Measurements from ENCODE around the genes RCOR2, VEGFB, PLCB3 and CATSPERZ.

GRCh38 chr11:63905493-63905944, 11.4 kb downstream of the RCOR2 start:
- PRO-cap, 6 experiments = no peak in any of the 6 experiments
- RAMPAGE, long total RNA, 2 experiments = no peak in any of the 2 experiments
- RRBS = no CpG with 5 or more reads among the region's 9 CpGs

DNA sequence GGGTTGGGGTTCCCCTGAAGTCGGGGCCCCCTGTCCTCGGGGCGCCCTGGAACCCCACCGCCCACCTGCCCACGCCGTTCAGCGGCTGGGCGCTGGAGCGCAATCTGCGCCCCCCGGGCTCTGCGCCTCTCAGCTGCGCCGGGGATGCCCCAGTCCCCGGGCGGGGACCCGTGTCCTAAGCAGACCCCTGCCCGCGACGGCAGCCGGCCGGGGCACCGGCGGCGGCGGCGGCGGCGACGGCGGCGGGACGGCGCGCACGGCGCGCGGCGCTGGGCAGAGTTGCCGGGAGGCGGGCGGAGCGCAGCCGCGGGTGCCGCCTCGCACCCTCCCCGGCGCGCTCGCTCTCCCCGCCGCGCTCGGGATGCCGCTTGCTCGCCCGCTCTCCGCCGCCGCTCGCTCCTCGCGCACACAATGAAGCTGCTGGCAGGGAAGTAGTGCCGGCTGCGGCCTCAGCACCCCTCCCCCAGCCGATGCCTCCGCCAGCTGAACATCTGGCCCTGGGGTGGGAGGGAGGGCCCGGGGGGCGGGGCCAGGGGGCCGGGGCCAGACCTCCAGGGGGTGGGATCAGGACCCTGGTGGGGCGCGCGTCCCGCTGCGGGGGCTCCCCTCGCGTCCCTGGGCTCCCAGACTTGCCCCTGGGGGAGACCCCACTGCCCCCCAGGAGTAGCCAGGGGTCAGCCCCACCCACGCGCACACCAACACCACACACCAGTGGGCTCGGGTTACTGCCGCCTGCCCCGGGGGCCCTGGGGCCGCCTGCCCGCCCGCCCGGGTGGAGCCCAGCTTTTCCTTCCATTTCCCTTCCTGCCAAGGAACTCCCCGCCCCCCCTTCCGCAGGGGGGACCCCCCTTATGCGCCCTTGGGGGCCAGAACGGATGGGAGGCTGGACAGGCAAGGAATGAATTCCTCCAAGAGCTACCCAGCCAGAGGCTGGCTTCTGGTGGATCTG, at the start of gene RCOR2:
TSS of gene RCOR2 (minus strand) at position 413 of the 949 bp plus-strand sequence.
- PRO-cap, 6 experiments = peak in 6 of 6 experiments; most common plus-strand start position 554 of the sequence (in 6); most common minus-strand start position 413 of the sequence (in 3)
- RAMPAGE, long total RNA, 2 experiments = no peak in any of the 2 experiments
- RRBS = 2% methylated on average over 32 of the region's 92 CpGs

DNA sequence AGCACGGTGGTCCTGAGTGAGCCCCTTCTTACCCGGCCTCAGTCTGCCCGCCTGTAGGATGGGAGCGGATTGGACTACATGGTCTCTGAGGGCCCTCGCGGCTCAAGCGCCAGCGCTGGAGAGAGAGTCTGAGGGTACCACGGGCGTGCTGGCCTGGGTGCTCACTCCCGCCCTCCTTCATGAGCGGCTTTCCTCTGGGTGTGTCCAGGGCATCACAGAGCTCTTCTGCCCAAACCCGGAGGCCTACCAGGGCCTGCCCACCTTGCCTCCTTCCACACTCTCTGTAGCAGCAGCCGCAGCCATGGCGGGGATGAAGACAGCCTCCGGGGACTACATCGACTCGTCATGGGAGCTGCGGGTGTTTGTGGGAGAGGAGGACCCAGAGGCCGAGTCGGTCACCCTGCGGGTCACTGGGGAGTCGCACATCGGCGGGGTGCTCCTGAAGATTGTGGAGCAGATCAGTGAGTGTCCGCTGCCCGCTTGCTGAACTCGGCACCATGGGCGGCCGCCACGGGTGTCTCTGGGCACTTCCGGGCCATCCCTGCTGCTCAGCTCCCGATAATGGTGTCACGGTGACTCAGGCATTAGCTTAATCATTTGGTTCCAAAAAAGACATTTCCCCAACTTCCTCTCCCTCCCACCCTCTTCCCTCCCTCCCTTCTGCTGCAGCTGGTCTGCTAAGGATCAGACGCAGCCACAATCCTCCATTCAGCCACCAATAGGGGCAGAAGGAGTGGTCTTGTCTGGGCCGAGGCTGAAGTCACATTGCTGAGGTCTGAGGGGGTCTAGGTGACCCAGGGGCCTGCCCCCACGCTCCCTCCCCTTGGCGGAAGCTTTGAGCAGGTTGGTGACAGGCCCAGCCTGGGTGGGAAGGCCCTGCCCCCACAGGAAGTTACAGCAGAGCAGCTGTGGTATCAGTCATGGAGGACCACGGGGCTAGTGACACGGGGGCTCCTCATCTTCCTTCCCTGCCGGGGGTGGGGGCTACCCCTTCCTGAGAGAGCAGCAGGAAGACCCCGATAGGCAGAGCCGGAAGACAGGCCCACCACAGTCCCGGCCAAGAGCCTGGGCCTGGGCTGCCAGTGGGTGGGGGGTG, 891 bp downstream of the FERMT3 start:
- PRO-cap, 6 experiments = peak in 6 of 6 experiments; most common plus-strand start position 917 of the sequence (in 3); most common minus-strand start position 522 of the sequence (in 6)
- RAMPAGE, long total RNA, 2 experiments = start-site peak on the plus strand in 1 of 2 experiments, centred at position 679 of the sequence, 11 reads per replicate
- RRBS = 24% methylated on average over 7 of the region's 44 CpGs

- PRO-cap, 6 experiments = no peak in any of the 6 experiments
- RAMPAGE, long total RNA, 2 experiments = no peak in any of the 2 experiments
- RRBS = no CpG with 5 or more reads among the region's 30 CpGs
These were observed 5.3 kb downstream of the TRPT1 start for GRCh38 chr11:64220466-64221277.

DNA sequence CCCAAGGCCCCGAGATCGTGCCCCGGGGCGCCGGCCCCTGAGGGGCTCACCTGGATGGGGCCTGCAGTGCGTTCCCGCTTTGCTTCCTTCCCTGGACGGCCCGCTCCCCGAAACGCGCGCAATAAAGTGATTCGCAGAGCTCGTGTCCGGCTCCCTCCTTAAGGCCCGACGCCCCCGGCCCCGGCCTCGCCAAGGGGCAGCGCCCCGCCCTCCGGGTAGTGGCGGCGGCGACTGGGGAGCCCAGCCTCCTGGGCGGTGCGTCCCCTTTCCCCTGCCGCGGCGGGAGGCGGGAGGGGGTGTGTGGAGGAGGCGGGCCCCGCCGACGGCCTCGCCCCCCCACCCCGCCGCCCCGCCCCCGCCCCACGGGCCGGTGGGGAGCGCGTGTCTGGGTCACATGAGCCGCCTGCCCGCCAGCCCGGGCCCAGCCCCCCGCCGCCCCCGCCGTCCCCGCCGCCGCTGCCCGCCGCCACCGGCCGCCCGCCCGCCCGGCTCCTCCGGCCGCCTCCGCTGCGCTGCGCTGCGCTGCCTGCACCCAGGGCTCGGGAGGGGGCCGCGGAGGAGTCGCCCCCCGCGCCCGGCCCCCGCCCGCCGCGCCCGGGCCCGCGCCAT, at the start of gene VEGFB:
TSS of gene VEGFB (plus strand) at position 441 of the 609 bp plus-strand sequence.
- PRO-cap, 6 experiments = peak in 6 of 6 experiments; most common plus-strand start position 441 of the sequence (in 3); most common minus-strand start position 191 of the sequence (in 2)
- RAMPAGE, long total RNA, 2 experiments = no peak in any of the 2 experiments
- RRBS = 1% methylated on average over 37 of the region's 83 CpGs

GRCh38 chr11:64237787-64237934, 3.2 kb upstream of the ENSG00000286264 start:
- PRO-cap, 6 experiments = peak in 1 of 6 experiments; most common plus-strand start chr11:64237849 (in 1)
- RAMPAGE, long total RNA, 2 experiments = no peak in any of the 2 experiments
- RRBS = no CpG with 5 or more reads among the region's 1 CpG

DNA sequence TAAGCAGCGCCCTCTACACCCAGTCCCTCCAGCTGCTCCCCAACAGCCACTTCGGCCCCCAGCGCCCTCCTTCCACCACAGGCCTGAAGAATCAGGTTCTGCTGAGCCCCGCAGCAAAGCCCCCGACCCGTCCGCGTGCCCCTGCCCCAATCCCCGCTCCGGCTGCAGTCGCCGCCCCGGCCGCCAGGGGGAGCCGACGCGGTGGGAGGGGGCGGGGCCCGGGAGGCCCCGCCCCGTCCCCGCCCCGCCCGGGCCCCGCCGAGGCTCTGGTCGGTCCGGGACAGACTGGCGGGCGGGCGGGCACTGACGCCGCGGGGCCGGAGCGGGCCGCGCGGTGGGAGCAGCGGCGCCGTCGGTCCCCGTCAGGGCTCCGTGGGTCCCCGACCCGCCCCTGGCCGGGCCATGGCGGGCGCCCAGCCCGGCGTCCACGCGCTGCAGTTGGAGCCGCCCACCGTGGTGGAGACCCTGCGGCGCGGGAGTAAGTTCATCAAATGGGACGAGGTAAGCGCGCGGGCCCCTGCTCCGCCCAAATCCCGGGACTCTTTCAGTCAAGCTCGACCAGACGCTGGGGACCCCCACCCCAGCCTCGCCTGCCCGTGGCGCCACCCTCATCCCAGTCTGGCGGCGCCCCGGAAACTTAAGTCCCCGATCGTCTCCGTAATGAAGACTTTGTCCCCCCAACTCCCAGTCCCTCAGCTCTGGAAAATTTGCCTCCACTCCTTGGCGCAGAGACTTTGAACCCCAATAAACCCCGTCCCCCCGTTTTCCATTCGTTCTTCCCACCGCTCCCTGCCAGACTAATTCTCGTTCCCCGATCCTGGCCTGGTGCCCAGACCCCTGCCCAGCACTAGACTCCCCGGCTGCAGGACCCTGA, at the start of gene PLCB3:
TSS of gene PLCB3 (plus strand) at position 283 of the 874 bp plus-strand sequence.
- PRO-cap, 6 experiments = peak in 6 of 6 experiments; most common plus-strand start position 283 of the sequence (in 4); most common minus-strand start position 170 of the sequence (in 3)
- RAMPAGE, long total RNA, 2 experiments = no peak in any of the 2 experiments
- RRBS = 2% methylated on average over 44 of the region's 84 CpGs

DNA sequence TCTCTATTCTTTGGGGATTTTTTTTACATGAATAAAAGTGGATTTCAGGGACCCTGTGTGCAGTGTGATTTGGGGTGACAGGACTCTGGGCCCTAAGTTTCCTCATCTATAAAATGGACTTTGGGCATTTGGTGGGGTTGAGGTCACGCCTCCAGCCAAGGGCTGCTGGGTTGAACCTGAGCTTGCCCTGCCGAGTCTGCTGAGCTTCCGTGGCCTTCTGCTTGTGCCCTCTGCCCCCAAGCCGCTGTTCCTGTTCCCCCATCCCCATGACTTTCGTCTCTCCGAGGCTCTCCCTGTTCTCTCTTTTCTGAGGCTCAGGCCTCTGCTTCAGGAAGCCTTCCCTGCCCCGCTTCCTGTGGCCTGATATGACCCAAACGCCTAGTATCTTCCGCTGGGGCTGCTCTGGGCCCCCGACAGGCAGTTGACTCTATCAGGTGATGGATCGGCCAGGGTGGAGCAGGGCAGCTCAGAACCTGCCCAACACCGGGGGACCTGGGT, 16.5 kb downstream of the BAD start:
- PRO-cap, 6 experiments = peak in 5 of 6 experiments; most common plus-strand start position 420 of the sequence (in 3); most common minus-strand start position 324 of the sequence (in 3)
- RAMPAGE, long total RNA, 2 experiments = no peak in any of the 2 experiments
- RRBS = no CpG with 5 or more reads among the region's 12 CpGs

DNA sequence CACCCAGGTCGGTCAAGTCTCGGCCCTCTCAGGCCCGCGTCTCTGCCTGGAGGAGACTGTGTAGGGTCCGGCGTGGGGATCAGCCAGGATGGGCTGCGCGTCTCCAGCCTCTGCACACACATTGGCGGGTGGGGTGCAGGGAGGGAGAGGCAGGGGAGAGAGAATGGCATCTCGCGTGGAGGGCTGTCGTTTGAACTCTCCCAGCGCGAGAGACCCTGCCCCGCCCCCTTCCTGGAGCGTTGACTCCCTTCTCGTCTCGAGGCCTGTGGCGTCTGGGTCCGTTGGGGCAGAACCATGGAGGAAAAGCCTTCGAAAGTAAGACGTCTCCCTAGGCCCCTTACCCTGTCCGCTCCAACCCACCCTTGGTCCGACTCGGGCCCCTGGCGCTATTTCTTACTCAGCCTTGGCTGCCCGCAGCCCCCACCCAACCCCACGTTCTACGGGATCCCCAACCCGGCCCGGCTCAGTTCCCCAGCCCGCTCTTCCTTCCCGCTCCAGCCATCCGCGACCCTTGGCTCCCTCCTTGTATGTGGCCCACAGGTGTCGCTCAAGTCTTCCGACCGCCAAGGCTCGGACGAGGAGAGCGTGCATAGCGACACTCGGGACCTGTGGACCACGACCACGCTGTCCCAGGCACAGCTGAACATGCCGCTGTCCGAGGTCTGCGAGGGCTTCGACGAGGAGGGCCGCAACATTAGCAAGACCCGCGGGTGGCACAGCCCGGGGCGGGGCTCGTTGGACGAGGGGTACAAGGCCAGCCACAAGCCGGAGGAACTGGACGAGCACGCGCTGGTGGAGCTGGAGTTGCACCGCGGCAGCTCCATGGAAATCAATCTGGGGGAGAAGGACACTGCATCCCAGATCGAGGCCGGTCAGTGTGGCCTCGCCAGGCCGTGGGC, at the start of gene CATSPERZ:
TSS of gene CATSPERZ (plus strand) at position 242 of the 899 bp plus-strand sequence.
- PRO-cap, 6 experiments = no peak in any of the 6 experiments
- RAMPAGE, long total RNA, 2 experiments = no peak in any of the 2 experiments
- RRBS = 6% methylated on average over 15 of the region's 67 CpGs

GRCh38 chr11:64314892-64315507, 2.4 kb downstream of the TRMT112 start:
- PRO-cap, 6 experiments = no peak in any of the 6 experiments
- RAMPAGE, long total RNA, 2 experiments = no peak in any of the 2 experiments
- RRBS = no CpG with 5 or more reads among the region's 19 CpGs

GRCh38 chr11:64329282-64329637, 10.7 kb upstream of the CCDC88B start:
- PRO-cap, 6 experiments = no peak in any of the 6 experiments
- RAMPAGE, long total RNA, 2 experiments = no peak in any of the 2 experiments
- RRBS = no CpG with 5 or more reads among the region's 7 CpGs

DNA sequence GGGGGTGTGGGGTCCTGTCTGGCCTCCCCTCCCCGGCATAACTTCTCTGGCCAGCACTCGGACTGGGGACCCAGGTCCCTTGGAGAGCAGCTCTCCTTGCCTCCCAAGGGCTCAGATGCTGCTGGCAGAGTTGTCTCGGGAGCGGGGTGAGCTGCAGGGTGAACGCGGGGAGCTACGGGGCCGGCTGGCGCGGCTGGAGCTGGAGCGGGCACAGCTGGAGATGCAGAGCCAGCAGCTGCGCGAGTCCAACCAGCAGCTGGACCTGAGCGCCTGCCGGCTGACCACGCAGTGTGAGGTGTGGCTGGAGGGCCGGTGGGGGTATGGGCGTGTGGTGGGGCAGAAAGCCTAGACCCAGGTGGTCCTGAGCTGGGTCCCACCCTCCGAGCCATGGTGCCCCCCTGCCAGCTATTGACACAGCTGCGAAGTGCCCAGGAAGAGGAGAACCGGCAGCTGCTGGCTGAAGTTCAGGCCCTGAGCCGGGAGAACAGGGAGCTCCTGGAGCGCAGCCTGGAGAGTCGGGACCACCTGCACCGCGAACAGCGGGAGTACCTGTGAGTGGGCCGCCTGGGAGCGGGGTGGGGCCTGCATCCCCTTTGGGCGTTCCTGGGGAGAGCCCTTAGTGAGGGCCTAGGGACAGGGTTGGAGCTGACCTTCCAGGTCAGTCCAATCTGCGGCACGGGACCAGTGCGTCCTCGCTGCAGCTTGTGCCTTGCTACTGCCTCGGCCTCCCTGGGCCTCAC, 5.8 kb upstream of the RPS6KA4 start:
- PRO-cap, 6 experiments = no peak in any of the 6 experiments
- RAMPAGE, long total RNA, 2 experiments = no peak in any of the 2 experiments
- RRBS = no CpG with 5 or more reads among the region's 35 CpGs

DNA sequence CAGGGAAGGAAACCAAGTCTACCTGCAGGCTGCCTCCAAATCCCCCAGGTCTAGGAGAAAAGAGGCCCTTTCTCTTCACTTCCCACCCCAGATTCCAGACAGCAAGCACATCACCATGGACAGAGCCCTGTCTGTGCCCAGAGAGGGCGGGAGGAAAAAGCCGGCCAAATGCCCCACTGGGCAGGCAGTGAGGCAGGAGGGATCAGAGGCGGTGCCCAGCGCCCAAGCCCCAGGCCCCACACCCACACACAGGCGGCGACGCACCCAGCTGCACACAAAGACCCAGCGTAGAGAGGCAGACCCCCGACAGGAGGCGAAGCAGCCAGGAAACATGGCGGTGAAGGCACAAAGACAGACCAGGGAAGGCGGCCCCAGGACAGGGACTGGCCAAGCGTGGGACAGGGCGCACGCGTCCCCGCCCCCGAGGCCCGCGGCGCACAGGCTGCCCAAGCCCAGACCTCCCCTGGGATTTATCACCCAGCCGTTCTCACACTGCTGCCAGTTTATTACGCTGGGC, 46.8 kb downstream of the SLC22A12 start:
- PRO-cap, 6 experiments = no peak in any of the 6 experiments
- RAMPAGE, long total RNA, 2 experiments = no peak in any of the 2 experiments
- RRBS = no CpG with 5 or more reads among the region's 23 CpGs

- PRO-cap, 6 experiments = peak in 3 of 6 experiments; most common plus-strand start chr11:64688652 (in 3); most common minus-strand start chr11:64688845 (in 3)
- RAMPAGE, long total RNA, 2 experiments = no peak in any of the 2 experiments
- RRBS = 2% methylated on average over 6 of the region's 24 CpGs
These were observed 34.5 kb downstream of the NRXN2 start for GRCh38 chr11:64688278-64689211.

GRCh38 chr11:64713180-64713906, 9.7 kb downstream of the NRXN2 start:
- PRO-cap, 6 experiments = no peak in any of the 6 experiments
- RAMPAGE, long total RNA, 2 experiments = no peak in any of the 2 experiments
- RRBS = 2% methylated on average over 33 of the region's 115 CpGs

DNA sequence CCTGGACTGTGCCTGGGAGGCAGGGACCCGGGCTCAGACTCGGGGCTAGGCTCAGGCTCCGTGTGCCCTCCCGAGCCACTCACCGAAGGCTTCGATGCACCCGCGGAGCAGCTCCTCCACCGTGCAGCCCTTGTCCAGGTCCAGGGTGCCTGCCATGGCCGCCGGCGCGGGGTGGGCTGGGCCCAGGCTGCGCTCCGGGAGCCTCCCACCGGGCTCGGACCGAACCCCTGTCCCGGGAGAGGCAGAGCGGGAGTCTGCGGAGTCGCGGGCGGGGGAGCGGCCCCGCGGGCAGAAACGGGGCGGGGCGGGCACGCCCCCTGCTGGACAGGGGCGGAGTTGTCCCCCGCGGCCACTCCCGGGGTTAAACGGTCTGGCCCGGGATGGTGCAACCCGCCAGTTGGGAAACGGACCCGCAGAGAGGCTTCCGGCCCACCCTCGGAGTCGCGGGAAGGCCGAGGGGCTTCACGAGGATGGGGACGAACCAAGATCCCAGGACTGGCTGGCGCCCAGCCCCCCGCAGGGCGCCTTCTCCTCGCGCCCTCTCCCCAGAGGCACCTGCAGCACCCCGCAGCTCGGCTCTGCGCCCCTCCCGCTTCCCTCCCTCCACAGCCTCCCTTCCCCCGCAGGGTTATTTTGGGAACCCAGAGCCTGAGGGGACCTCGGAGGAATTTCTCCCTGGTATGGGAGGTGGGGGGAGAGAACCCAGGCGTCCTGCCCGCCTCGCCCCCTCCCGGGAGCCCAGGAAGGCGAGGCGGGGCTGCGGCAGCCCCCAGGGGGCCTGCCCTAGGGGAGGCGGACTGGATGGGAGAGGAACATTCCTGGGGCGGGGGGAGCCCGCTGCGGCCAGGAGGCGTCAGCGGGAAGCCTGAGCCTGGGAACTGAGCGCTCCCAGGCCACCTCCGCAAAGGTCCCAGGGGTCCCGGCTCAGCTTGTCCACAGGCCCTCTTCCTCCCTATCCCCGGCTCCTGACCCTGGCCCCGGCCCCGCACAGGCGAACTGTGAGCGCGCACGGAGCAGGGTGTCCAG, 918 bp downstream of the RASGRP2 start:
- PRO-cap, 6 experiments = peak in 6 of 6 experiments; most common plus-strand start position 364 of the sequence (in 6); most common minus-strand start position 229 of the sequence (in 6)
- RAMPAGE, long total RNA, 2 experiments = no peak in any of the 2 experiments
- RRBS = 1% methylated on average over 17 of the region's 81 CpGs

DNA sequence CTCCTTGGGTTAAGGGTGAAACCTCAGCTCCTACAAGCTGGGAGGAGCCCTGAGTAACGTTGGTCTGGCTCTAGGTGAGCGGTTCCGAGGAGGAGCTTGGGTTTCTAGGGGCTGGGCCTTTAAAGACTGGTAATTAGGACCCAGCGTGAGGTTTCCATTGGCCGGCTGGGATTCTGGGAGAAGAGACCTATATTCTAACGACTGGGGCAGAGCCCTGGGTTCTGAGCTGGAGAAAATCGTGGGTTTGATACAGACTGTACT, 856 bp upstream of the MAP4K2 start:
- PRO-cap, 6 experiments = no peak in any of the 6 experiments
- RAMPAGE, long total RNA, 2 experiments = no peak in any of the 2 experiments
- RRBS = no CpG with 5 or more reads among the region's 7 CpGs

DNA sequence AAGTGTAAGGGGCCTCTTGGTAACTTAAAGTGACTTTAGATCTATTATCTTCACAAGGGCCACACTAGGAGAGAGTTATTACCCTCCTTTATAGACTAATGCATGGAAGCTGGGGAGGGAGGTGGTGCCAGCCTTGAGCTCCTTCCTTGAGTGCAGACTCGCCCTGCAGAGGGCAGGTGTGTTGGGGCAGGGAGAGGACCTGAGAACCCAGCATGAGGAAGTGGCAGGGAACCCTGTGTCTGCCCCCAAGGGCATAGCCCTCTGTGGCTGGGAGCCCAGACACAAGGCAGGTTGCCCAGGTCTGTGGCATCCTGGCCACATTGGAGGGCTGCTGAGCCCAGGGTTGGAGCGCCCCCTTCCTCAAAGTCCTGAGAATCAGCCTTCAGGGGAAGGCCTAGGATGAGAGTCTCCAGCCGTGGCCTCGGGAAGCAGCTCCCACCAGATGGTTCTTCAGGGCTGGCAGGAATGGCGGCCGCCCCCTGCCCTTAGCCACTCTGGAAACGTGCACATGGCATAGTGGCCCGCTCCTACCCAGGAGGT, 4.3 kb upstream of the CDC42BPG start:
- PRO-cap, 6 experiments = no peak in any of the 6 experiments
- RAMPAGE, long total RNA, 2 experiments = no peak in any of the 2 experiments
- RRBS = no CpG with 5 or more reads among the region's 8 CpGs

- PRO-cap, 6 experiments = peak in 1 of 6 experiments; most common minus-strand start chr11:64851222 (in 1)
- RAMPAGE, long total RNA, 2 experiments = no peak in any of the 2 experiments
- RRBS = no CpG with 5 or more reads among the region's 17 CpGs
These were observed 6.4 kb upstream of the CDC42BPG start for GRCh38 chr11:64850571-64851513.

GRCh38 chr11:64879584-64880212, 1.3 kb upstream of the EHD1 start:
- PRO-cap, 6 experiments = peak in 1 of 6 experiments; most common minus-strand start chr11:64880132 (in 1)
- RAMPAGE, long total RNA, 2 experiments = no peak in any of the 2 experiments
- RRBS = no CpG with 5 or more reads among the region's 11 CpGs

All from heart left ventricle (tissue), 7 donors.